HepG2 (cell line): ENCODE measurements around the genes ZP3 and SPDYE18.

GRCh38 chr7:76108303-76108878 is 60.5 kb downstream of the MDH2 start:
- RRBS, 2 experiments, result no CpG with 5 or more reads among the region's 5 CpGs
CAGE:
- cytosol, long polyA minus RNA, result start-site peak on the minus strand at chr7:76108651-76108672, 21 reads
- cytosol, long polyA plus RNA, result start-site peak on the minus strand at chr7:76108563-76108691, 26 and 25 reads in 2 replicates
- long polyA plus RNA, result start-site peak on the minus strand at chr7:76108651-76108655, 30 and 38 reads in 2 replicates
- nucleus, long polyA minus RNA, result no peak
- nucleus, long polyA plus RNA, result no peak

GRCh38 chr7:76166335-76167510 is 35.0 kb upstream of the SRRM3 start:
- RRBS, 2 experiments, result 2 to 4% methylated on average over 6 to 8 of the region's 92 CpGs
CAGE:
- cytosol, long polyA minus RNA, result no peak
- cytosol, long polyA plus RNA, result no peak
- long polyA plus RNA, result no peak
- nucleus, long polyA minus RNA, result no peak
- nucleus, long polyA plus RNA, result no peak

GRCh38 chr7:76234783-76235613 is 33.3 kb downstream of the SRRM3 start:
- RRBS, 2 experiments, result no CpG with 5 or more reads among the region's 54 CpGs
CAGE:
- cytosol, long polyA minus RNA, result no peak
- cytosol, long polyA plus RNA, result no peak
- long polyA plus RNA, result no peak
- nucleus, long polyA minus RNA, result no peak
- nucleus, long polyA plus RNA, result no peak

DNA sequence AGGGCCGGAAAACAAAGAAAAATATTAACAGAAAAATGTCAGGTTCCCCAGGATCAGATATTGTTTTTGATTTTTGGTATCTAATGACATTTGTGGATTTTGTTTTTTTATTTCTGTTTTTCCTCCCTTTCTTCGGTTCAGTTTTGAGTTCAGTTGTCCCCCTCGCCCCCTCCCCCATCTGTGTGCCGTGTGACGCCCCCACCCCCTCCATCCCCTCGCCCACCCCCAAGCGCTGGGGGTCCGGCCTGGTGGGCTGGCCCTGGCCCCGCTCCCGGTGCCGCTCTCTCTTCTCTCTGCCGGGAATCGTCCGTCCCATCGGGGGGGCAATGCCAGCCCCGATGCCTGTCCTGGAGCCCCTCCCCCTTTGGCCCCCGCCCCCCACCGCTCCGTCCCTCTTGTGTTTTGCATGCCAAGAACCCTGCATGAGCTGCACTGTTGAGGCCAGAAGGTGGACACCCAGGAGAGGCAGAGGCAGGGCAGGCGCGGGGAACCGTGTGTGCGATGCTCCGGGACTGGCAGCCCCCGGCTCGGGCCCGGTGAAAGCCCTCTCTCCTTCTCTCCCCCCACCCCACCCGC is 22.2 kb upstream of the HSPB1 start:
- RRBS, 2 experiments, result no CpG with 5 or more reads among the region's 28 CpGs
CAGE:
- cytosol, long polyA minus RNA, result no peak
- cytosol, long polyA plus RNA, result no peak
- long polyA plus RNA, result no peak
- nucleus, long polyA minus RNA, result no peak
- nucleus, long polyA plus RNA, result no peak

GRCh38 chr7:76281273-76281890 is 21.1 kb upstream of the HSPB1 start:
- RRBS, 2 experiments, result 3 to 4% methylated on average over 16 of the region's 81 CpGs
CAGE:
- cytosol, long polyA minus RNA, result no peak
- cytosol, long polyA plus RNA, result no peak
- long polyA plus RNA, result no peak
- nucleus, long polyA minus RNA, result no peak
- nucleus, long polyA plus RNA, result no peak

DNA sequence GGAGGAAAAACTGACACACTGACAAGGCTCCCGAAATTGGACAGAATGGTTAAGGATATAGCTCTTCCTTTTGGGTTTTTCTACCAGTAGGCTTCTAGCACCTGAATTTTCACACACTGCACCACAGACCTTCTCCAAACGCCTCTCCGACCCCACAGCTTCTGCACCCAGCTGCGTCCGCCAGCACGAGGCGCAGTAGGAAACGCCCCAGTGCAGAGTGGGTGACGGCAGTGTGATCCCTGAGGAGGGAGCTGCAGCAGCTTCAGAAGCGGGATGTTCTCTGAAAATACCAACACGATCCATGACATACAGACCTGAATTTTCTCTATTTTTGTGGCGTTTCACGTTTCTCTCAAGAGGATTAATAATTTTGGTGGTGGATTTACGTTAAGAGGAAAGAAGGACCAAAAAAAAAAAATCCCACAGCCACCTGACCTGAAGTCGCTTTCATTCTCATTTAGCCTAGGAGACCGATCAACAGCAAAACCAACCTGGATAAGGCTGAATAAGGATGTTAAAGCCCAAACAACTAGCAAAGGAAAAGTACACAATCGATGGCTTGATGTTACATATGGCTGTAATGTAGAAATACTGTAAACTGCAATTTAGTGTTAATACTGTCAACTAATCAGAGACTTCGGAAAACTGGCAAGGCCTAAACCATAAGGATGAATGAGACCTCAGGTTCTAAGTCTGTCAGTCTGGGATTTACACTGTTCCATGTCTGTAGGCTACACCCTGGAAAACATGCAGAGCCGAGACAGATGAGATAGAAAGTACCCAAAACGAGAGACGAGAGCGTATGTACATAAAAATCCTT is 26.1 kb downstream of the HSPB1 start:
- RRBS, 2 experiments, result no CpG with 5 or more reads among the region's 22 CpGs
CAGE:
- cytosol, long polyA minus RNA, result start-site peak on the minus strand centred at position 369 of the sequence, 15 bp wide, 24 reads; start-site peak on the minus strand centred at position 550 of the sequence, 81 bp wide, 134 reads
- cytosol, long polyA plus RNA, result no peak
- long polyA plus RNA, result no peak
- nucleus, long polyA minus RNA, result no peak
- nucleus, long polyA plus RNA, result no peak

DNA sequence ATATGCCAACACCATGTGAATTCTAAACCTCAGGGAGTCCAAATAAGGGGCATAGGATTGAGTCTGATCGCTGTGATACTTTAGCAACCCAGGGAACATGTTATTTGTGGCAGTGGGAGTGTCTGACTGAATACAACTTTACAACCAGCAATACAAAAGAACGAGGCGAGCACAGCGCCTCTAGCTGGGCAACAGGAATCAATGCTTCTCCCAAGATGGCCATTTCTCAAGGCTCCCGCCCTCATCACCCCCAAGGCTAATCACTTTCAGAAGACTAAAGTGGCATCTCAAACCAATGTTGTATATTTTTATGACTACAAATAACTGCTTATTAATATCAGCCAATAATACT is 28.1 kb downstream of the YWHAG start:
- RRBS, 2 experiments, result no CpG with 5 or more reads among the region's 5 CpGs
CAGE:
- cytosol, long polyA minus RNA, result no peak
- cytosol, long polyA plus RNA, result no peak
- long polyA plus RNA, result no peak
- nucleus, long polyA minus RNA, result no peak
- nucleus, long polyA plus RNA, result no peak

- RRBS, 2 experiments, result no CpG with 5 or more reads among the region's 5 CpGs
CAGE:
- cytosol, long polyA minus RNA, result no peak
- cytosol, long polyA plus RNA, result no peak
- long polyA plus RNA, result no peak
- nucleus, long polyA minus RNA, result no peak
- nucleus, long polyA plus RNA, result no peak
These were observed 15.6 kb downstream of the YWHAG start for GRCh38 chr7:76343083-76343794.

DNA sequence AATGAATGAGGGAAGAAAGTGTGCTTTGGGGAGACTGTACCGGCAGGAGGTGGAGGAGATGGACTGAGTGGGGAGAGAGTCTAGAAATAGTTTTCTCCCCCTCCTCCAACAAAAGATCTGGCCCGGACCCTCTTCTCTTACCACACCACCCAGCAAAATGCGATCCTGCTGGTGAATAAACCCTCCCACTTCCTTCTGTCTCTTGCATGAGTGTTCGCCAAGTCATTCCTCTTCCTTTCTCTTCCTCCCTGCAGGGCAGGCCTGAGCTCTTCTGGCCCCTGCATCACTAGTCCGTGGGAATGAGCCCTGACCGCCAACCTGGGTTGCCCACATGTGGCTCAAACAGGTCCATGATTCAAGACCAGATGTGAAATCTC is 5.2 kb upstream of the YWHAG start:
- RRBS, 2 experiments, result 42 to 49% methylated on average over 2 of the region's 6 CpGs
CAGE:
- cytosol, long polyA minus RNA, result no peak
- cytosol, long polyA plus RNA, result no peak
- long polyA plus RNA, result no peak
- nucleus, long polyA minus RNA, result no peak
- nucleus, long polyA plus RNA, result no peak

- RRBS, 2 experiments, result no CpG with 5 or more reads among the region's 2 CpGs
CAGE:
- cytosol, long polyA minus RNA, result no peak
- cytosol, long polyA plus RNA, result no peak
- long polyA plus RNA, result no peak
- nucleus, long polyA minus RNA, result no peak
- nucleus, long polyA plus RNA, result no peak
These were observed at the start of gene ZP3 for GRCh38 chr7:76424758-76425051. Gene ZP3 (plus strand): TSS chr7:76424950.

- RRBS, 2 experiments, result no CpG with 5 or more reads among the region's 12 CpGs
CAGE:
- cytosol, long polyA minus RNA, result no peak
- cytosol, long polyA plus RNA, result no peak
- long polyA plus RNA, result no peak
- nucleus, long polyA minus RNA, result no peak
- nucleus, long polyA plus RNA, result no peak
These were observed 16.9 kb downstream of the POMZP3 start for GRCh38 chr7:76609991-76610849.

GRCh38 chr7:77062452-77062851 is at the start of gene SPDYE18:
Gene SPDYE18 (minus strand): TSS chr7:77062558.
- RRBS, 2 experiments, result no CpG with 5 or more reads among the region's 2 CpGs
CAGE:
- cytosol, long polyA minus RNA, result no peak
- cytosol, long polyA plus RNA, result no peak
- long polyA plus RNA, result no peak
- nucleus, long polyA minus RNA, result no peak
- nucleus, long polyA plus RNA, result no peak

DNA sequence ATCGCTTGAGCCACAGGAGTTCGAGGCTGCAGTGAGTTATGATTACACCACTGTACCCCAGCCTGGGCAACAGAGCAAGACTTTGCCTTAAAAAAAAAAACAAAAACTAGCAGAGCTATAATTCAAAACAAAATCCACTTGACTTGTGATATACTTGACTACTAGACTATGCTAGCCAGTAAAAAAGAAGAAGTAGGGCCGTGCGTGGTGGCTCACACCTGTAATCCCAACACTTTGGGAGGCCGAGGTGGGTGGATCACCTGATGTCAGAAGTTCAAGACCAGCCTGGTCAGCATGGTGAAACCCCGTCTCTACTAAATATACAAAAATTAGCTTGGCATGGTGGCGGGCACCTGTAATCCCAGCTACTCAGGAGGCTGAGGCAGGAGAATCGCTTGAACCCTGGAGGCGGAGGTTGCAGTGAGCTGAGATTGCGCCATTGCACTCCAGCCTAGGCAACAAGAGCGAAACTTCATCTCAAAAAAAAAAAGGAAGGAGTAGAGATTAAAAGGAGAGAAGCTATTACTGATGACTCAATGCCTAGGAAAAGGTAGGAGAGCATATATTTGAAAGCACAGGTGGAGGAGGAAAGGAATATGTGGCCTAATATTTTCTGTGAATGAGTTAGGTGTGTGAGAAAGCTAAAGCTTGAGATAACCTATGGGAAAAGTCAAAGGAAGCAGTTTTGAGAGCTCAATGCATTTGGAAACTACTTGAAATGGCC is 26.0 kb upstream of the FGL2 start:
- RRBS, 2 experiments, result no CpG with 5 or more reads among the region's 11 CpGs
CAGE:
- cytosol, long polyA minus RNA, result no peak
- cytosol, long polyA plus RNA, result no peak
- long polyA plus RNA, result no peak
- nucleus, long polyA minus RNA, result no peak
- nucleus, long polyA plus RNA, result no peak

GRCh38 chr7:77241953-77242409 is 42.4 kb upstream of the FGL2 start:
- RRBS, 2 experiments, result no CpG with 5 or more reads among the region's 3 CpGs
CAGE:
- cytosol, long polyA minus RNA, result no peak
- cytosol, long polyA plus RNA, result no peak
- long polyA plus RNA, result no peak
- nucleus, long polyA minus RNA, result no peak
- nucleus, long polyA plus RNA, result no peak

GRCh38 chr7:77278017-77278613 is 78.5 kb upstream of the FGL2 start:
- RRBS, 2 experiments, result no CpG with 5 or more reads among the region's 7 CpGs
CAGE:
- cytosol, long polyA minus RNA, result no peak
- cytosol, long polyA plus RNA, result no peak
- long polyA plus RNA, result no peak
- nucleus, long polyA minus RNA, result no peak
- nucleus, long polyA plus RNA, result no peak

DNA sequence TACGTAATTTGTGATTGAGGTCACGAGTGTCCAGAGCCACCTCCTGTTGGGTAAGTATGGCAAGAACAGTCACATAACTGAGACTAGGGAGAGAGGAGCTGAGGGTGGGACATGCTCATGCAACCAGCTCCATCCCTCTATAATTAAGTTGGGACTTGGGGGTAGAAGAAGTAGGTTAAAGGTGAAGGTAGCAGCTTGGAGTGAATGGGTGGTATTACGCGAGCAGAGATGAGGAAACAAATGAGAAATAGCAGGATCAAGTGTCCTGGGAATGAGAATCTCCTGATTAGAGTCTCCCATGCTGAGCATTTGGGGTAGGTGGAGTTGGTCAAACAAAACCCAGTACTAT is 77.1 kb downstream of the GSAP start:
- RRBS, 2 experiments, result no CpG with 5 or more reads among the region's 4 CpGs
CAGE:
- cytosol, long polyA minus RNA, result no peak
- cytosol, long polyA plus RNA, result no peak
- long polyA plus RNA, result no peak
- nucleus, long polyA minus RNA, result no peak
- nucleus, long polyA plus RNA, result no peak

GRCh38 chr7:77410201-77410596 is 6.0 kb downstream of the GSAP start:
- RRBS, 2 experiments, result no CpG with 5 or more reads among the region's 3 CpGs
CAGE:
- cytosol, long polyA minus RNA, result no peak
- cytosol, long polyA plus RNA, result no peak
- long polyA plus RNA, result no peak
- nucleus, long polyA minus RNA, result no peak
- nucleus, long polyA plus RNA, result no peak

DNA sequence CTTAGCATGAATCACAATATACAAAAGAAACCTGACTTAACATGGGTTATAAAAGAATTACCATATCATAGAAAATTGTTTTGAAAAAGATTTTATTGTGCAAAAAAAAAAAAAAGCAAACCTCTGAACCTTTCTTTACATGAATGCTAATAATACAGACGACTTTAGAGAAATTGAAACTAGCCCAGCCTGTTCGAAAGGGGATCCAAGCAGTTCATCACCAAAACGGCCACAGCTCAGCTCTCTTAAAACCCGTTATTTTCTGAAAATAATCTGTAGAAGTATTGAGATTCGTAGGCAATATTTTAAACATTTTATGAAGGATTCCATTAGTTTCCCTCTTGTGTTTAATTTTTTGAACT is 9.8 kb upstream of the GSAP start:
- RRBS, 2 experiments, result no CpG with 5 or more reads among the region's 5 CpGs
CAGE:
- cytosol, long polyA minus RNA, result no peak
- cytosol, long polyA plus RNA, result no peak
- long polyA plus RNA, result no peak
- nucleus, long polyA minus RNA, result no peak
- nucleus, long polyA plus RNA, result no peak

GRCh38 chr7:77547104-77547849 is 10.2 kb downstream of the PTPN12 start:
- RRBS, 2 experiments, result no CpG with 5 or more reads among the region's 2 CpGs
CAGE:
- cytosol, long polyA minus RNA, result no peak
- cytosol, long polyA plus RNA, result no peak
- long polyA plus RNA, result no peak
- nucleus, long polyA minus RNA, result no peak
- nucleus, long polyA plus RNA, result no peak

GRCh38 chr7:77569578-77570278 is 32.6 kb downstream of the PTPN12 start:
- RRBS, 2 experiments, result no CpG with 5 or more reads among the region's 7 CpGs
CAGE:
- cytosol, long polyA minus RNA, result no peak
- cytosol, long polyA plus RNA, result no peak
- long polyA plus RNA, result no peak
- nucleus, long polyA minus RNA, result no peak
- nucleus, long polyA plus RNA, result no peak